Thyroid gland (tissue), 7 donors: Measurements from ENCODE around the genes OBP2A, ENSG00000236543, LHX3 and CCDC187.

DNA sequence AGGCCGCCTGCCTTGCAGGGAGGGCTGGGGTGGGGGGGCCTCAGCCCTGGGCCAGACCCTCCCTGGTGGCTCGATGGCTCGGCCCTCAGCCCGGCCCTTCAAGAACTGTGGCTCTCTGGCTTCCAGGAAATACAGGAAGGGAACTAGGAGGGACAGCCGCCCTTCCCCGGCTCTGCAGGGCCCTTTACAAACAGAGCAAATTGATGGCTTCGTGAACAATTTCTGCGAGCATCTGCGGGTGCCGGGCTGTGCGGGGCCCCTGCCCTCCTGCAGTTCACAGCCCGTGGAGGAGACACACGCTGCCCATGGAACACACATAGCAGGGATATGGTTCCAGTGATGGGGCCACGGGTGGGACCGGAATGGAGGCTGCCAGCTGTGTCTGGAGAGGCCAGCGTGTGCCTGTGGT is 39.5 kb downstream of the COL5A1 start:
- PRO-cap, 2 experiments: no peak in any of the 2 experiments
- RAMPAGE, long total RNA, 5 experiments: no peak in any of the 5 experiments

DNA sequence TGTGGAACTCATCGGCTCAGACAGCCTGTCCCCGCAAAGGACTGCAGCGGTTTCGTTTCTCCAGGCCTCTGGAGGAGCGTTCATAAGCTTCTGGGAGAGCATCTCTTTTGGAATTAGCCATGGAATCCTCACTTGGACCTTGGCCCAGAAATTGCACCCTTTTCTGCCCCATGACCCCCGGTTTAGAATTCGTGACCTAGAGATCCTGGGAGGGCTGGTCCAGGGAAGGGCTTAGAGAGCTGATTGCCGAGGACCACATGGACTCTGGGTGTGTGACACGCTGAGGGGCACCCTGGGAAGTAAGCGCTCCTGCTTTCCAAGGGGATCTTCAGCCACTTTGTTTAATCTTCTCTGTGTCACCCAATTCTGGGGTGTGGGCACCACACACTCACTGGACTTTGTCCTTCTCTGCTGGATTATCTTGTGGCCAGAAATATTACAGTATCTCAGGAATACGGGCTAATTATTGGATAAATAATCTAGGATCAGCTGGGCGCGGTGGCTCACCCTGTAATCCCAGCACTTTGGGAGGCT is 50.8 kb downstream of the COL5A1 start:
- PRO-cap, 2 experiments: no peak in any of the 2 experiments
- RAMPAGE, long total RNA, 5 experiments: no peak in any of the 5 experiments

DNA sequence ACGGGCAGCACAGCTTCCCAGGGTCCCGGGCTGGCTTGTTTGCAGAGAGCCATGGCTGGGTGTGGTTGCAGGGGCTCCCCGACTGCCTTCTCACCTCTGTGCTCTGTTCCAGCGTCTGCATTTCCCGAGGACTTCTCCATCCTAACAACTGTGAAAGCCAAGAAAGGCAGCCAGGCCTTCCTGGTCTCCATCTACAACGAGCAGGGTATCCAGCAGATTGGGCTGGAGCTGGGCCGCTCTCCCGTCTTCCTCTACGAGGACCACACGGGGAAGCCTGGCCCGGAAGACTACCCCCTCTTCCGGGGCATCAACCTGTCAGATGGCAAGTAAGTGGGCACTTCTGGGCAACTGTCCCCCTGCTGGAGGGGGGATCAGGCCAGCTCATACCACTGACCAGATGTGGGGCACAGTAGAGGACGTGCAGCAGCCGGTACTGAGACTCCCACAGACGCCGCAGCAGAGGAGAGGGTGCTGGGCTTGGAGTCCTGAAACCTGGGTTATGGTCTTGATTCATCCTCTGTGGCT is 58.3 kb downstream of the COL5A1 start:
- PRO-cap, 2 experiments: no peak in any of the 2 experiments
- RAMPAGE, long total RNA, 5 experiments: no peak in any of the 5 experiments

GRCh38 chr9:134806042-134806467 is 74.6 kb upstream of the FCN2 start:
- PRO-cap, 2 experiments: no peak in any of the 2 experiments
- RAMPAGE, long total RNA, 5 experiments: no peak in any of the 5 experiments

DNA sequence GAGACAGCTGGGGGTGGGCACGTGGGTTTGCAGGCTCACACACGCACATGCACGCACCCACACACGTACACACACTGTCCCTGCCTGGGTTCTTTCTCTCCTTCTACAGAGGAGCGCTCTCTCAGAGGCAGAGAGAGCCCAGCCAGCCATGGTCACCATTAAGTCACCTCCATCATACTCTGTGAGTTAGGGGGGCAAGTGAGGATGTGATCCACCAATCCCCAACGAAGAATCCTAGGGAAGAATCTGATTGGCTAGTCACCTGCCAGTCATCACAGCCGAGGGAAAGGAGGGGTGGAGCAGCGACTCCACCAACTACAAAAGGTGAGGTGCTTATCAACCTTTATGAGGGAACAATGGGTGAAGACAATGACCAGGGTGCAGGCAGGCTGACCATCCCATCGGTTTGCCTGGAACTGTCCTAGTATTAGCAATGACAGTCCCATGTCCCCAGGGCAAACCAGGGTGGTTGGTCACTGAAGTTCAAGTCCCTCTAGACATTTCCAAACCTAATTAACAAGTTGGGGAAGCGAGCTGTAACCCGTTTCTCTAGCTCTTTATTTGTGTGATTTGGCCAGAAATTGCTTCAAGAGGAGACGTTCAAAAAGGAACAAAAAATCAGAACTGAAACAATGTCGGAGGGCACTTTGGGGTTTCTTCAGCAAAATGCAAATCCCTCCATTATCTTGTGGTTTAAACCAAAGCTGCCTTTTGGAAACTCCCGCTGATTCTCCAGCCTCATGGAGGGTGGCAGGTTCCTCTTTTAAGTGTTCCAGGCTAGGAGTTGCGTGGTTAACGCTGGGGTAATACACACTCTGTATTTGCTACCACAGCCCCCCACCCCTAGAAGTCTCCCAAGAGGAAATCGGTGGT is 18.8 kb upstream of the FCN1 start:
- PRO-cap, 2 experiments: no peak in any of the 2 experiments
- RAMPAGE, long total RNA, 5 experiments: no peak in any of the 5 experiments

GRCh38 chr9:135085818-135086765 is 1.4 kb upstream of the OLFM1 start:
- PRO-cap, 2 experiments: no peak in any of the 2 experiments
- RAMPAGE, long total RNA, 5 experiments: no peak in any of the 5 experiments

DNA sequence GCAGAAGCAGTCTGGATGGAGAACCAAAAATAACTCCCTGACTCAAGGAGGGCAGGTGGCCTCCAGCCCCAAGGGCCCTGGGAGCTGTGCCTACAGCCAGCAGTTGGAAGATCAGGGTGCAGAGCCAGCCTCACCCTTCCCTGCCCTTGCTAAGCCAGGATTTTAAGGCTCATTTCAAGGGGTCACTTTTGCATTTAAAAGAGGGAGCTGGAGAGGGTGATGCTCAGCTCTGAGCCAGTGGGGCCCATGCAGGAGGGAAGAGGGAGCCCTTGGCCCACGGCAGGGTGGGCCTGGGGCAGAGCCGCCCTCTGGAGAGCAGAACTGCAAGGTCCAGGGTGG is 15.8 kb downstream of the OLFM1 start:
- PRO-cap, 2 experiments: no peak in any of the 2 experiments
- RAMPAGE, long total RNA, 5 experiments: no peak in any of the 5 experiments

GRCh38 chr9:135126461-135126877 is 39.0 kb downstream of the OLFM1 start:
- PRO-cap, 2 experiments: peak in 2 of 2 experiments; most common plus-strand start chr9:135126717 (in 2); most common minus-strand start chr9:135126603 (in 1)
- RAMPAGE, long total RNA, 5 experiments: no peak in any of the 5 experiments

GRCh38 chr9:135507618-135507923 is 7.1 kb downstream of the MRPS2 start:
- PRO-cap, 2 experiments: no peak in any of the 2 experiments
- RAMPAGE, long total RNA, 5 experiments: no peak in any of the 5 experiments

DNA sequence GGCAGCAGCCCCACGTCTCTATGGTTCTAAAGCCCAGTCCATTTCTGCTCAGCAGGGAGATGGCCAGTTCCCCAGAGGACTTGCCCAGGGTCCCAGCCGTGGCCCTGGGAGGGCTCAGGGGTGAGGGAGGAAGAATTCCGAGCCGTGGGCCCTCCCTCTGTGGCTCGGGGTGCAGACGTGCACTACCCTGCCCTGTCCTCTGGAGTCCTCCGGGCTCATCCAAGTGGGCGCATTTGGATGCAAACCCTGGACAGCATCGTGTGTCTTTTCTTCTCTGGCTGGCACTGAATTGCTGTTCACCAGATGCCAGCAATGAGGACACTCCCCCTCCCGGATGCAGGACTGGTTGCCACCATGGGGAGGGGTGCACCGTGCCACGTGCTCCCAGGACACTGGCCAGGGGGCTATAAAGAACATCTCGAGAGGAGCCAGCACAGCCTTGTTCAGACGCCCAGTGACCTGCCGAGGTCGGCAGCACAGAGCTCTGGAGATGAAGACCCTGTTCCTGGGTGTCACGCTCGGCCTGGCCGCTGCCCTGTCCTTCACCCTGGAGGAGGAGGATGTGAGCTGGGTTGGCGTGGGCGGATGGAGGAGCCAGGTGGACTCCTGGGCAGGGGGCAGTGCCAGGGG is at the start of gene OBP2A:
Gene OBP2A, plus strand, starts transcription at position 436 of the 630 bp plus-strand sequence.
- PRO-cap, 2 experiments: no peak in any of the 2 experiments
- RAMPAGE, long total RNA, 5 experiments: no peak in any of the 5 experiments

- PRO-cap, 2 experiments: no peak in any of the 2 experiments
- RAMPAGE, long total RNA, 5 experiments: no peak in any of the 5 experiments
Measured at GRCh38 chr9:135613710-135614434, at the start of gene ENSG00000236543. Gene ENSG00000236543 (plus strand): TSS chr9:135614183.

DNA sequence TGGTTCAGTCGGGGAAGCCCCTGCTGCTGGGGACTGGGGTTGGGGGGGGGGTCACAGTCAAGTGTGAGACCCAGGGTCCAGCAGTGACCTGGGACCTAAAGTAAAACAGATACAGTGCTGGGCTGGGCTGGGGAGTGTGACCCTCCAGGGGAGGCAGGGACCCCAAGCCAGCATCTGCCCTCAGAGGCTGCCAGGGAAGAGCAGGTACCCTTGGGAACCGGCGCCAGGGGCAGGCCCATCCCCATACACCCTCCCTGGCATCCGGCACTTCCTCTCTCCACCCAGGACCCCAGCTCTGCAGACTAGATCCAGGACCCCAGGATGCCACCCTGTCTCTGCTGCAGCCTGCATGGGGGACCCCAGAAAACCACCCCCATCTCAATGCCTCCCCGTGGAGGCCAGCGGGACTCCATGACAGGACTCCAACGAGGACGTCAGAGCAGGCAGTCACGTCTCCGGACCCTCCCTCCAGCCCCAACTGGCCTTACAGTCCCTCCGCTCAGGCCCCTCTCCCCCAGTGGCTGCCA is 17.6 kb downstream of the SOHLH1 start:
- PRO-cap, 2 experiments: no peak in any of the 2 experiments
- RAMPAGE, long total RNA, 5 experiments: no peak in any of the 5 experiments

GRCh38 chr9:135857107-135857742 is 50.1 kb downstream of the CAMSAP1 start:
- PRO-cap, 2 experiments: no peak in any of the 2 experiments
- RAMPAGE, long total RNA, 5 experiments: no peak in any of the 5 experiments

- PRO-cap, 2 experiments: no peak in any of the 2 experiments
- RAMPAGE, long total RNA, 5 experiments: no peak in any of the 5 experiments
Measured at GRCh38 chr9:135930196-135931090, 23.1 kb upstream of the CAMSAP1 start.

DNA sequence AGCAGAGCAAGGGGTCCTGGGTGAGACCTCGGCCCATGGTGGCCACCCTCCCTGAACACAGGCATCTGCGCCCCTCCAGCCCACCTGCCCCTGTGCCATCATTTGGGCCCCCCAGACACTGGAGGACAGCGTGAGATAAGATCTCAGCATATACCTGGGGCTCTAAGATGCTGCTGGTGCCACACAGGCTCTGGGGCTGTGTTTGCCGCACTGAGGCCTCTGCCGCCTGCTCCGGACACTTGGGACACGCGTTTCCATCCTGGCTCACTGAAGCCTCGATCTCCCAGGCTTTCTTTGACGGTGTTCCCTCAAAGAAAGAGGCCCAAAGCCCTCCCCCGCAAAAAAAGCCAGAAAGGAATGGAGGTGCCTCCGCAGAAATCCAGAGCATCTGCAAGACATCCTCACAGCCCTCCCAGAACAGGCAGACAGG is 3.4 kb downstream of the TMEM250 start:
- PRO-cap, 2 experiments: no peak in any of the 2 experiments
- RAMPAGE, long total RNA, 5 experiments: no peak in any of the 5 experiments

- PRO-cap, 2 experiments: no peak in any of the 2 experiments
- RAMPAGE, long total RNA, 5 experiments: no peak in any of the 5 experiments
Measured at GRCh38 chr9:136204875-136205441, at the start of gene LHX3. Gene LHX3 (minus strand): TSS chr9:136205128.

- PRO-cap, 2 experiments: no peak in any of the 2 experiments
- RAMPAGE, long total RNA, 5 experiments: no peak in any of the 5 experiments
Measured at GRCh38 chr9:136254303-136255110, 8.9 kb upstream of the QSOX2 start.

- PRO-cap, 2 experiments: no peak in any of the 2 experiments
- RAMPAGE, long total RNA, 5 experiments: no peak in any of the 5 experiments
Measured at GRCh38 chr9:136297029-136297908, 6.6 kb downstream of the CCDC187 start.

GRCh38 chr9:136303990-136304592 is at the start of gene CCDC187:
Gene CCDC187 (minus strand): TSS chr9:136304094.
- PRO-cap, 2 experiments: no peak in any of the 2 experiments
- RAMPAGE, long total RNA, 5 experiments: no peak in any of the 5 experiments

- PRO-cap, 2 experiments: no peak in any of the 2 experiments
- RAMPAGE, long total RNA, 5 experiments: no peak in any of the 5 experiments
Measured at GRCh38 chr9:136346968-136348086, 16.2 kb downstream of the DNLZ start.